Hepatocyte (in vitro differentiated cells and primary cell): ENCODE data around the gene KLHDC10.

- RAMPAGE, long total RNA, result no peak
- RRBS, result no CpG with 5 or more reads among the region's 9 CpGs
Observed at GRCh38 chr7:129958409-129959325, 5.9 kb upstream of the UBE2H start.

DNA sequence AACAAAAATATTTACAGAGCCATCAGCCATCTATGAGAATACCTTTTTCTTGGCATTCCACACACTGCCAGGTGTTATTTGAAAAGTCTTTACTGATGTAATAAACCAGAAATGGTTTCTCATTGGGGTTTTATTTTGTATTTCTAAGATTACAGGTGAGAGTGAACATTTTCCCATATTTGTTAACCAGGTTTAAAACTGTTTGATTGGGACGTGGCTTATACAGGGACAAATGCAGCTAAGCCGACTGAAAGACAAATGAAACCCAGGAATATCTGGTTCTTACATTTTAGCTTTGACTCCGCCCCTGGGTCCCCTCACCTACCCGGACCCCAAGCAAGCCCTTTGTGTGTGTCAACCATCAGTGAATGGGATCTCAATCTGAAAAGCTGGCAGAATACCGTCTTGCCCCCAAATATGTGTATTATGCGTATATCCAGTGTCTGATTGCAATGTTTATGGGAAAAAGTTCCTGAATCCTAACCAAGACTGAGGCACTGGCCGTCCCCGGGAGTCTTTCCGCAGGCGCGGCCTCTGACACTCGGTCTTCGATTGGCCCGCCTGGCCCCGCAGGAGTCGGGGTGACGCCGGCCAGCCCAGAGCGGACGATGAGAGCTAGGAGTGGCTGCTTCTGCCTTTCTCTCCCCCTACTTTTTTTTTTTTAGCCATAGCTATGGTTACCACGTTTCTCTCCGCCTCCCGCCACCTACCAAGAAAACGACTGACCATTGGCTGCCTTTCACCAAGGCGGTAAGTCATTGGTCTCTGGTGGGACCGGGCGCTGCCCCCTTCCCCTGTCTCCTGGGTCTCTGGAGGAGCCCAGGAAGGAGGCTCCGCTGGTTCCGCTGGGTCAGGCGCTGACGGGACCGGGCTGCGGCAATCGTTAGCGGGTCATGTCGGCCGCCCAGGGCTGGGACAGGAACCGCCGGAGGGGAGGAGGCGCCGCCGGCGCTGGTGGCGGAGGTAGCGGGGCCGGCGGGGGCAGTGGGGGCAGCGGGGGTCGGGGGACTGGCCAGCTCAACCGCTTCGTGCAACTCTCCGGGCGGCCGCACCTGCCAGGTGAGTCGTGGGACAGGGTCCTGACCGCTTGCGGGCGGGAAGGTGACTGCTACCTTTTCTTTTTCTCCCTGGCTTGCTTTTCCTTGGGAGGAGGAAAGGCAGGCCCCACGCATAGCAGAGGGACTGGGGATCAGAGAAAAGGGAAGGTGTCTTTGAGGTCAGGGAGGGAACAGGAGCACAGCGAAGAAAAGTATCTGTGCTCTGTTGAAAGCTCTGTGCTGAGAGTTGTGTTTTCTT lies at the start of gene KLHDC10:
KLHDC10 (plus strand) TSS at position 784 of the 1,296 bp plus-strand sequence.
- RAMPAGE, long total RNA, result no peak
- RRBS, result 3% methylated on average over 31 of the region's 60 CpGs

GRCh38 chr7:130157632-130158438 lies 47.4 kb downstream of the TMEM209 start:
- RAMPAGE, long total RNA, result no peak
- RRBS, result no CpG with 5 or more reads among the region's 12 CpGs

- RAMPAGE, long total RNA, result no peak
- RRBS, result no CpG with 5 or more reads among the region's 10 CpGs
Observed at GRCh38 chr7:130206141-130206516, 923 bp upstream of the TMEM209 start.

GRCh38 chr7:130230421-130230897 lies 22.8 kb downstream of the SSMEM1 start:
- RAMPAGE, long total RNA, result no peak
- RRBS, result no CpG with 5 or more reads among the region's 7 CpGs

- RAMPAGE, long total RNA, result no peak
- RRBS, result 5% methylated on average over 9 of the region's 26 CpGs
Observed at GRCh38 chr7:130273040-130273898, 6.6 kb downstream of the CPA2 start.

GRCh38 chr7:130369078-130369816 lies 11.0 kb upstream of the CPA1 start:
- RAMPAGE, long total RNA, result no peak
- RRBS, result no CpG with 5 or more reads among the region's 11 CpGs

DNA sequence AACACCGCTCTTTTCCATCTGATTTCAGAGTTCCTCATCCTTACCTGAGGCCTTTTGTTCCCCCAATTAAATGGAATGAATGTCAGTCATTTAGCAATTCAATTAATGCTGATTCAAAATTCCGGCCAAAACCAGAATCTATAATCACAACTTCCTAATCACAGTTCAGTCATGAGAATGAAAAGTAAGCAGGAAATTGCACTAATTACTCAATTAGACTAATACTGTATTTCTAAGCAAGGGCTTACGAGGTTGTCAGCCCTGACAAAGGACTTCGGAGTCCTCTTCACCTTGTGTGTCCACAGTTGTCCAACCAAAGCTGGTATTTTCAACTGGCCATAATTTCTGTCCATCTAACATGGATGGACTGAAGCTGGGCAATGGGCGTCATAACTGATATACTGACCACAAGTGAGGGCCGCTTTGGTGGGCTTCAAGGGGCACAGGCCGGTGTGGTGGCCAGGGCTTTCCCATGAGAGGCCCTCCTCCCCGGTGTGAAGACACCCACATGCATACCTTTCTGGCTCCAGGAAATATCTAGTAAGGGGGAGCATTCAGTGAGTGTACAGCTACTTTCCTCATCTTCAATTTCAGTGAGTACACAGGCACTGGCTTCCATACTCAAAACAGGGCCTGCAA lies 17.5 kb downstream of the CPA1 start:
- RAMPAGE, long total RNA, result no peak
- RRBS, result no CpG with 5 or more reads among the region's 8 CpGs

DNA sequence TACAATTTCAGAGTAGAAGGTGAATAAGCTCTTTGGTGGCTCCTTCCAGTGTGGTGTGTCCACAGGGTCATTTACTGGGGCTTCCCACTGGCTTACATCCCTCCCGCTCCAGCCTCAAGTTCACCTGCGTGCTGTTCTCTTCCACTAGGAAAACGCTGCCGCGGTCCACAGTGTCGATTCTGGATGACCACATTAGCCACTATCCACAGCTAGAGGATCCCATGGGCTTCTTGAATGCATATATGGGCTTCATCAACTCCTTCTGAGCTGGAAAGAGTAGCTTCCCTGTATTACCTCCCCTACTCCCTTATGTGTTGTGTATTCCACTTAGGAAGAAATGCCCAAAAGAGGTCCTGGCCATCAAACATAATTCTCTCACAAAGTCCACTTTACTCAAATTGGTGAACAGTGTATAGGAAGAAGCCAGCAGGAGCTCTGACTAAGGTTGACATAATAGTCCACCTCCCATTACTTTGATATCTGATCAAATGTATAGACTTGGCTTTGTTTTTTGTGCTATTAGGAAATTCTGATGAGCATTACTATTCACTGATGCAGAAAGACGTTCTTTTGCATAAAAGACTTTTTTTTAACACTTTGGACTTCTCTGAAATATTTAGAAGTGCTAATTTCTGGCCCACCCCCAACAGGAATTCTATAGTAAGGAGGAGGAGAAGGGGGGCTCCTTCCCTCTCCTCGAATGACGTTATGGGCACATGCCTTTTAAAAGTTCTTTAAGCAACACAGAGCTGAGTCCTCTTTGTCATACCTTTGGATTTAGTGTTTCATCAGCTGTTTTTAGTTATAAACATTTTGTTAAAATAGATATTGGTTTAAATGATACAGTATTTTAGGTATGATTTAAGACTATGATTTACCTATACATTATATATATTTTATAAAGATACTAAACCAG lies 13.2 kb downstream of the MEST start:
- RAMPAGE, long total RNA, result no peak
- RRBS, result no CpG with 5 or more reads among the region's 9 CpGs

DNA sequence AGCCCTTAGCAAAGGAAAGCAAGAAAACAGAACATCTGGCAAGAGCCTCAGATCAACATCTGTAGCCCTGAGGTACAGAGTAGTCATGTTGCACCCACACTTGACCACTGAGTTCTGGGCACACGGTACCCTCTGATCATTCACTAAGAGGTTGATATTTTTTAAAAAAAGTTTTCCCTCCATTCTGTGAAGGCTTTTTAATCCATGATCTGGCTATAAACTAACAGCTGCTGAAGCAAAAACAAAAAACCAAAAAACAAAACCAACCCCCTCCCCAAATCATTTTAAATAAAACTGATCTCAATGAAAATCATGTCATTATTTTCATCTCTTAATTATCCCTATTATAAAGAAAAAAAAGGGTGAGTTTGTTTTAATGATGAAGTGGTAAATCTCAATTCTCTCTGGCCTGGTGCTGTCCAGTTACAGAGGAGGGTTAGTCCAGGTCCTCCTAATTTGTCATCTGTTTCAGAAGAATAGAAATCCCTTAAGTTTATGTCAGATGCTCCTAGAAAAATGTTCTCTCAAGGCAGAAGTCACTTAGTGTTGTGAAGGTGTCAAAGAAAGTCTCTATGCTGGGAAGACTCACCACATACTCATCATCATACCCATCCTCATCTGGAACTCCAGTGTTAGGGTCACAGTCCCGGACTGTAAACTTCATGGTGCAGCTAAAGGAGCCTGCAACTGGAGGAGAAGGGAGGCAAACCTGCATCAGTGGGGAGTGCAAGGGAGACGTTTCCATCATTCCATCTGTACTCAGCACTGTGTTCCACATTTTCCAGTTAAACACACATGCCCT lies 16.3 kb downstream of the MEST start:
- RAMPAGE, long total RNA, result no peak
- RRBS, result no CpG with 5 or more reads among the region's 3 CpGs

DNA sequence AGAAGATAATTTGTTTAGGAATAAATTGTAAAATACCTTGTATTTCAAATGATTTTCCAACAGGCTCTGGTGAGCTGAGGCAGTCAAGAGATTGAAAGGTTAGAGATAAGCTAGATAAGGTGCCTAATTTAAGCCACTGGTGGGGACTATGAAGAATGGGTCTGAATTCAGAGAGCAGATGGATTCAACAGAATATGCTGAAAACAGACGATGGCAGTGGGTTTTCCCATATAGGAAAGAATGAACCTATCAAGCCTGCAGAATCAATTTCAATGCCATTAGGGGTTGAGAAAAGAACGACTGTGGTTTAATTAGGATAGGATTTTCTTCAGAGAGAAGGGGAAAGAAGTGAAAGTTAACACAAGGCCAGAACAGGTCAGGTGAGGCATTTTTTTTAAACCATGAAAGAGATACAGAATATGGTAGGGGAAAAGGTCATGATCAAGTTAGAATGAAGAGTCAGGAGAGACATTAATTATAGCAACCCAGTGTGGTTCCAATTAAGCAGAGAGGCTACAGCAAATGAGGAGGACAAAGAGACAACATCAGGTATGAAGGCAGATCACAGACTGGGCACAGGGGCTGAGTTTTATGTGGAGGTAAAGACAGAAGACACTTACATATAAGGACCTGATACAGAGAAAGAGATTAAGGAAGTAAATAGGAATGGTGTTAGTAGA lies 18.3 kb downstream of the MEST start:
- RAMPAGE, long total RNA, result no peak
- RRBS, result no CpG with 5 or more reads among the region's 2 CpGs

DNA sequence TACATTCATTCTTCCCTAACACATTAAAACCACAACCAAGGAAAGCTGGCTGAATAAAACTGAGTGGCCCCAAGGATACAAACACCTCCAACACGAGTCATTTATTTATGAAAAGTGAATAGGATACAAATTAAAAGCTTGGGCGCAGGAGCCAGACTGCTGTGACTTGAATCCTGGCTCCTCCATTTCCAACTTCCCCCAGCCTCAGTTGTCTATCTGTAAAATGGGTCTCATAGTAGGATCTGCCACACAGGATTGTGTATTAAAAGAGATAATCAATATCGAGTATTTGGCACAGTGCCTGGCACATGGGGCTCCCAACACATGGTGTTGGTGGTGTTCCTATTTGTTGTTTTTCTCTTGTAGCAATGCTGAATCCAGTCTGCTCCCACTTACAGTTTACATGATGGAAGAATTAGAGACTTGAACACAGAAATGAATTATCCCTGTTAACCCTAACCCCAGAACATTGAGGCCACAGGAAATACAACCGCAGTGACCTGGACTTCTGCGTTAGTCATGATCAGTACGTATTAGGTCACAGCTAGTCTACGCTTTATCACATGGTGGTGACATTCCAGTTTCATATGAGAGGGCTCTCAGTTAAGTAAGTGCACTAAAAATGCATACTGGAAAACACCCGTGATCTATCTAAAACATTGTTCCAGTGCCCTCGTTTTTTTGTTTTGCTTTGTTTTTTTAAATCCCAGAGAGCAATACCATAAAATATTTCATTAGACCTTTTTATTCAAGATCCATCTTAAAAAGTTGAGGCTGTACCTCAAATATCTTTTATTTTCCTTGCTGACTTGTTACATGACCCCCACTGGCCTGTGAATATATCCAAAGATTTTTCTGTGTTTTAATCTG lies 169.5 kb upstream of the KLF14 start:
- RAMPAGE, long total RNA, result no peak
- RRBS, result no CpG with 5 or more reads among the region's 9 CpGs

DNA sequence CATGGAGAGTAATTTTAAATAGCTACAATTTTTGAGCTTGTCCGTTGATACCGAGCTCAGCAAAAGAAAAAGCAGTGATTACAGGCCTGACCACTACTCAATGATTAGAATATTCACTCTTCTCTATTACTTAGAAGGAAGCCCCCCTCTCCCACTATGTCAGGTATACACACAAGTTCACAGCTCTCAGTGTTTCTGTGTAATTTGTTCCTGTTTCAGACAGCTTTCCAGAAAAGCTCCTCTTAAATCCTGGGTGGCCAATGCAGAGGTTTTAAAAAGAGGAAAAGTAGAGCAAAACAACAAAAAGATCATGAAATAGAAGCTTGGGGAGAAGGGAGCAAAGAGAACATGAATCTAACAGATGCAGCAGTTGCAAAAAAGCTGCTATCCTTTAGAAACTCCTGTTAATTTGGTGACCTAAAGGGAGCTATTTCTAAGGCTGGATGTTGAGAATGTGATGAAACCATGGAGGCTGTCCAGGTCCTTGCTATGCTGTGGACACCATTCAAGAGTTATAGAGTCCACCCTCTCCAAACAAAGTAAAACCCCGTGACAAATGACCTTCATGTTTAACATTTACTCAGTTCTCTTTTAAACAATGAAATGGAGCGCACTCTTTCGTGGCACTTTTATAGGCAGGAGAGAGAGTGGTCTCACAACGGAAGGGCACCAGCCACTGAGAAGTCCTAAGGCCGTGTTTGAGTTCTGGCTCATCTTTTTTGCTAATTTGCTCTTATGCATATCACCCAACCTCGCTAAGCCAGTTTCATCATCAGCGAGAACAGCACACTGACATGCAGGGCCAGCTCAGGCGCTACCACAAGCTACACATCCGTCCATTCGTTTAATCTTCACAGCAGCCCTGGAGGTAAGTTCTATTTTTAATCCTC lies 181.5 kb upstream of the KLF14 start:
- RAMPAGE, long total RNA, result no peak
- RRBS, result no CpG with 5 or more reads among the region's 12 CpGs

DNA sequence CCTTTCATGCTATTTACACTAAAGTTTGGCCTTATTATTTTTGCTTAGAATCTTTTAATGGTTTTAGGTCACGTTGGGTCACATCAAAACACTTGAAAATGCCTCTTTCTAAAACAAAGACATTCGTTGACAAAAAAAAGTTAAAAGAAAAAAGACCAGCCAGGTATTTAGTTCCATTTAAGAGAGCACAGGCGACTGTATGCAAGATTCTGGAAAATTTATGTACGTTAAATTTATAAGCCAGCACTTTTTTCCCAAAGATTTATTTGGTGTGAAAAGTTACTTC lies 183.4 kb upstream of the KLF14 start:
- RAMPAGE, long total RNA, result no peak
- RRBS, result no CpG with 5 or more reads among the region's 4 CpGs

GRCh38 chr7:130937651-130938084 lies 203.7 kb upstream of the KLF14 start:
- RAMPAGE, long total RNA, result no peak
- RRBS, result no CpG with 5 or more reads among the region's 2 CpGs

DNA sequence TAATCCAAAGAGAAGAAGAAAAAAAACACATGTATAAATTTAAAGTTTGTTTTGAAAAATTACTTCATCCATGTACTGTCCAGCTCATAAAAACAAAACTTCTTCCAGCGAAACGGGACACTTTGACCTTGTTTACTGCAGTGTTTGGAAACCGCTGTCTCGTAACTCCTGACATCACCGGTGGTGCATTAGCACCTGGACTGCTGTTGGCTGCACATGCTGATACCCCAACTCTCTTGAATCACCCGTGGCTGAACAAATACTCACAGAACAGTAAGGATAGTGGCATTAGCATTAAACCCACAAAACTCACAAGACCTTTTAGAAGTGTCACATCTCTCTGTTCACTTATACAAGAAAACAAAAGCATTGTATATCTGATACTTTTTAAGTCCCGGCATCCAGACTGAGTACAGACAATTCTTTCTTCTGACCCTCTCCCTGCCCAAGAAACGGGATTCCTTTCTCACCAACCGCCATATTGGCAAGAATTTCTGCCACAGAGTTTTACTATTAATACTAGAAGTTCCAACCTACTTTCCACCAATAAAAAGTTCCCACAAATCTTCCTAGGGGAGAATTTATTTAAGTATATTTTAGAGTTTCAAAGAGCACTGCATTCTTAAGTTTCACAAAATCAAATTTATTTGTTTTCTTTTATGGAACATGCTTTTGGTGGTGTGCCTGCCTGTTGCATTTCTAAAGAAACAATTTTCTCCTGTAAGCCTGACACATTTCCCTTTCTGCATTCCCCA lies 208.3 kb upstream of the KLF14 start:
- RAMPAGE, long total RNA, result no peak
- RRBS, result no CpG with 5 or more reads among the region's 9 CpGs

DNA sequence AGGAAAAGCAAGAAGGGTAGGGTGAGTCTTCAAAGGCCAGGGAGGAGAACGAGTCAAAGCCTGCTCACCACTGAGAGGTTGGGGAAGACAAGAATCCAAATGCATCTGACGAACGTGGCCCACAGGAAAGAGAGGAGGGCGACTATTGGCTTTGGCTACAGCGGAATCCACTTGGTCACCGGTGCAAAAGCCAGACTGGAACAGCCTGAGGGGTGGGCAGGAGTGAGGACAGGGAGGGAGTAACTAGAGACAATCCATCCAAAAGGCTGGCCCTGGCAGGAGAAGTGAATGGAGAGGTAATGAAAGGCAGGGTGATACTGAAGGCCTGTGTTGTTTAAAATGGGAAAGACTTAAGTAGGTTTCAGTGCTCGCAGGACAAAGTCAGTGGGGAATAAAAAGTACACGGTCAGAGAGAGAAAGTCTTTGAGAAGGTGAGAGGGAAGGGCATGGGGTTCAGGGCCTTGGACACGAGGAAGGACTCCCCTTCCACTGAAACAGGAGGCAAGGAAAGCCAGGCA lies 216.9 kb upstream of the KLF14 start:
- RAMPAGE, long total RNA, result no peak
- RRBS, result no CpG with 5 or more reads among the region's 9 CpGs

DNA sequence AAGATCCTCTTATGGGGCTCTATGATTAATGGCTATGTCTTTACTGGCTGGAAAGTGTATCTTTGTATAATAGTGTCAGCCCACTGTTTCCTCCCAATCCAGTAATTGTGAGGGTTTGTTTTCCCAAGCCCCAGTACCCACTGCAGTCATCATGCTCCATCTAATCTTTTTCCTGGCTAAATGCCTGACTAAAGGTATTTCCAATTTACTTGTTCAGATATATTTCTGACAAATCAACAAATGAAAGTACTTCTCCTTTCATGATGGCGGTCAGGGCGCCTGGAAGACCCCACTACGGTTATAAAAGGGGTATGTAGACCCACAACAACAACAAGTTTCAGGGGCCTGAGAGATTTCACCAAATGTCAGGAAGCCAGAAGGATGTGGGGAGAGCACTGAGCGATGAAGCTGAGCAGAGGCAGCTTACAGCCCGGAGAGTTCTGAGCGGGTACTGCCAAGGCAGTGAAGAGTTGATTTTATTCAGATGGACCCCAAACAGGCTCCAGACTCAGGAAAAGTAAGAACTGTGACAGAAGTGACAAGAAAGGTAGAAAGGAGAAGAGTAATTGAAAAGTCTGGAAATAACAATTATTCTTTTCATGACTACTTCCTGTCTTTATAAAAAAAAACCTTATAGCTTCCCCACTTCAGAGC lies 222.7 kb upstream of the KLF14 start:
- RAMPAGE, long total RNA, result no peak
- RRBS, result no CpG with 5 or more reads among the region's 6 CpGs

GRCh38 chr7:130987036-130987600 lies 253.1 kb upstream of the KLF14 start:
- RAMPAGE, long total RNA, result no peak
- RRBS, result no CpG with 5 or more reads among the region's 5 CpGs

GRCh38 chr7:130988236-130989607 lies 254.7 kb upstream of the KLF14 start:
- RAMPAGE, long total RNA, result no peak
- RRBS, result no CpG with 5 or more reads among the region's 9 CpGs